Fibroblast of villous mesenchyme (primary cell): ENCODE data around the genes NXT2, PAK3, DCX and RBMXL3.

GRCh38 chrX:107742734-107743258, 32.8 kb downstream of the TSC22D3 start:
- CAGE, long polyA plus RNA = no peak

DNA sequence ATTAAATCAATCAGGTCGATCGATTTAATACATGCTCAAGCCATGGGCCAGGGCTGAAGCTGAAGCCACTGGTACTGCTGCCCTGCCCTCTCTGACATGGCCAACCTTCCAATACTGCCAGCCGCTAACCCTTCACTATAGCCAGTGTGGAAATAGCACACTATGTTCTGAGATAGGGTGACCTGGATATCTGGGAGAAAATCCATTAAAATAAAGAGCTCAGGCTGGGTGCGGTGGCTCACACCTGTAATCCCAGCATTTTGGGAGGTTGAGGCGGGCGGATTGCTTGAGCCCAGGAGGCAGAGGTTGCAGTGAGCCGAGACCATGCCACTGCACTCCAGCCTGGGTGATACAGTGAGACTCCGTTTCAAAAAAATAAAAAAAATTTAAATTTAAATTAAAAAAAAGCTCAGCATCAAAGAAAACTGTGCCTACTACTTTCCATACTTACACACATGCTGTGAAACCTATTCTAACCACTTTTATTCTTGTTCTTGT, 31.4 kb downstream of the TSC22D3 start:
- CAGE, long polyA plus RNA = no peak

- CAGE, long polyA plus RNA = no peak
Measured at GRCh38 chrX:107753045-107753969, 22.3 kb downstream of the TSC22D3 start.

- CAGE, long polyA plus RNA = no peak
Measured at GRCh38 chrX:108001340-108001627, 19.1 kb upstream of the TEX13B start.

GRCh38 chrX:108735583-108736267, 638 bp downstream of the IRS4 start:
- CAGE, long polyA plus RNA = no peak

GRCh38 chrX:109536397-109537150, at the start of gene NXT2:
TSS of gene NXT2 (plus strand) at chrX:109536844.
- CAGE, long polyA plus RNA = no peak

- CAGE, long polyA plus RNA = no peak
Measured at GRCh38 chrX:109688184-109689134, 44.6 kb downstream of the ACSL4 start.

DNA sequence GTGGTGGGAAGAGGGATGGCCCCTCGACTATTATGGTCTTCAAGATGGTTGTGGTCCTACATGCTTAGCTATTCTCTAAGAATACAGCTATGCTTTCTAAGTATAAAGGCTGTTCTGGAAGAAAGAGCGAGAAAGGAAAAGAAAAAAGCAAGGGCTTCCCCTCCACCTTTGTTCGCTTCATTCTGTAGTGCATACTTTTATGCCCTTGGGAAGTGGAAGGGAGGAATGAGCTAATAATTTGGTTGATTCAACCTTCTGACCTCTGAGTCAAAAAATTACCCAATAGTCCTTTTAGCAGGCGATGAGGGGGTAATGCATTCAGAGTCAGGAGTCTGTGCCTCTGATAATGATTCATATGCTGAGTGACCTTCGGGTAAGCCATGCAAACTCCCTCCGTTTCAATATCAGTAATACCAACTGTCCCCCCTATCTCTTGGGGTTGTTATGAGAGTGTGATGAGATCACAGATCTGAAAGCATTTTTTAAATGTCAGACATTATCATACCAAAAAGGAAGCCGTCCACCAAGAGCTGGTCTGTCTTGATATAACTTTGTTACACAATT, 41.6 kb upstream of the ACSL4 start:
- CAGE, long polyA plus RNA = no peak

GRCh38 chrX:109848188-109849002, 115.3 kb upstream of the ACSL4 start:
- CAGE, long polyA plus RNA = no peak

DNA sequence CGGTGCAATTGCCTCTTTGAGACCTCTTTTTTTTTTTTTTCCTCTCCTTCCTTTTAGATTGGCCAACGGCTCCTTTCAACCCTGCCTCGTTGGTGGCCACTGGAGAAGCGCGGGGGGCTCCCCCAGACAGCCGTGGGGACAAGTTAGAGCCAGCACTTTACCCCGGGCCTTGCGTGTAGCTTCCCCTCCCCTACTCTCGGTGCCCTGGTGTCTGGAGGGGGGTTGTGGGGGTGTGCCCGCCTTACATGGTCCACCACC, 459 bp downstream of the TMEM164 start:
- CAGE, long polyA plus RNA = no peak

DNA sequence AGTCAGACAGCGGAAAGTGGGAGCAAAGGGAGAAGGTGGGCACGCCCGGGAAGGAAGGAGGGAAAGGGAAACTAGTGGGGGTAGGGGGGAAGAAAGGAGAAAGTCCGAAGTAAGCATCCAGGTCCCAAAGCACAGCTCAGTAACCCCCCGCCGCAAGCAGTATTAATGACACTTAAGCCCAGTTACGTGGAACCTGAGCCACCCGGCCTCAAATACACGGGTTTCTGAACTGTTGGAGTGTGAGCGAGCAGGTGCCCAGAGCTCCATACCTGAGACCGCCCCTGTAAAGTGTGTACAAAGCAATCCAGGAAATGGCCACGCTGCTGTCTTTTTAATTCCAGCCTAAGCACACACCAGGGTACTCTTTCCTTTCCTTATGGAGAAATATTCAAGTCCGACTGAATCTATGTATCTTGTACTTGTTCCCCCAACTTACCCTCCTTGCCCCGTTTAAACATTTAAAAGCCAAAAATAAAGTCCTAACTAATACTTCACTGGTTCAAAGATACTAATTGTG, 587 bp upstream of the AMMECR1 start:
- CAGE, long polyA plus RNA = no peak

DNA sequence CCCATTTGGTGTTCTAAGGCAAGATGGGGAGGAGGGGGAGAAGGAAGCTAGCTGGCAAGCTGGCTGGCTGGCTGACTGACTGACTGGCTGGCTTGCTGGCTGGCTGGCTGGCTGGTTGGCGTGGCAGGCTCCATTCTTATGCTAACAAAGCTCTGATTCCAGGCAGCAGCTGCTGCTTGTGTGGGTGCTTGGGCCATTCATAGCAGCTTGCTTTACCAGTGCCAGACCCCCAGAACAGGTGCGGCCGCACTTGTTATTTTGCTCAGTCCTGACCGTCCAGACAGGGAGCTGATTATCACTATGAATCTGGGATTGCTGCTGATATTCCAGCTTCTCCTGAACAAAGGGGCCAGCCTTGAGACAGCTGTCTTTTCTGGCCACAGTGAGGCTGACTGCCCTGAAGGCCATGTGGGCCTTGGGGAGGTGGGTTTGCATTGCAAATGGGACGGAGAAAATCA, 131.2 kb upstream of the PAK3 start:
- CAGE, long polyA plus RNA = no peak

- CAGE, long polyA plus RNA = no peak
Measured at GRCh38 chrX:111095673-111096440, at the start of gene PAK3. TSS of gene PAK3 (plus strand) at chrX:111096191.

- CAGE, long polyA plus RNA = no peak
Measured at GRCh38 chrX:111411944-111412356, at the start of gene DCX. TSS of gene DCX (minus strand) at chrX:111412192.

- CAGE, long polyA plus RNA = no peak
Measured at GRCh38 chrX:111505937-111506200, 5.6 kb upstream of the SERTM2 start.

- CAGE, long polyA plus RNA = no peak
Measured at GRCh38 chrX:114270007-114270392, 313.9 kb upstream of the HTR2C start.

- CAGE, long polyA plus RNA = no peak
Measured at GRCh38 chrX:115189107-115189489, at the start of gene RBMXL3. TSS of gene RBMXL3 (plus strand) at chrX:115189410.

- CAGE, long polyA plus RNA = no peak
Measured at GRCh38 chrX:115400995-115401509, 111.5 kb downstream of the LUZP4 start.

GRCh38 chrX:115468159-115468358, 92.9 kb upstream of the PLS3 start:
- CAGE, long polyA plus RNA = no peak

DNA sequence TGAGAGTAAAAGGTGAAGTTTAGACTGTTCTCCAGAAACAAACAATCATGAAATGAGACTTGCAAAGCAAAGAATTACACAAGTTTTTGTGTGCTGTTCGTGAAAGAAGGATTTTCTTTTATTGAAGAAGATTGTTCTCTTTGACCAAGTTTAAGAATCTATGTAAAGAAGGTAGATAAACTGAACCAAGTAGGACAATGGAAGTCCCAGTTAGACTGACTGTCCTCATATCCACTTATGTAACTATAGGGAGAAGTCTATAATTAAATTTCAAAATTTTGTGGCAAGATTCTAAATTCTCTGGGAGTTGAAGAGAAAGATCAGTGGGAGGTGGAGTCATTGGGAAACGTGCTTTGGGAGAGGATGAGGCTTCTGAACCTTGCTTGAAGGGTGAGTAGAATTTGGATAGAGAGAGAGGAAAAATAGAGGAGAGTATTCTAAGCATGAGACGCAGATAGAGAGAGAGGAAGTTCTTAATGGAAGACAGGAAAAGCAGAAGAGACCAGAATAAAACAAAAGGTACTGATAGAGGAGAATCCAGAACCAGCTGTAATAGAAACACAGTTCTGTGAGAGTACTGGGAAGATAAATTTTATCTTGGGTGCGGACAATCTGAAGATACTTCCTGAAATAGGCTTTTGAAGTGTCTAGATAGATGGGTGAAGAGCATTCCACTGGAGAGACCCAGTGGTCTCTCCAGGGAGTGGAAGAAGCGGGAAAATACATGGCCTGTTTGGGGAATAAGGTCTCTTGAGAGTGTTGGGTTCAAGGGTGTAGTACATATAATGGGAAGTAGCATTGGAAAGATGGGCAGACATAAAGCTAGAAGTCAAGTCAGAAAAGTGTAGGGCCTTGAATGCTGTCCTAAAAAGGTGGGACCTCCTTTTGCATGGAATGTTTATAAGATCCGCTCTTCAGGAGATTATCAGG, 39.8 kb downstream of the PLS3 start:
- CAGE, long polyA plus RNA = no peak